ENCODE results near the genes AZU1 and MED16.

DNA sequence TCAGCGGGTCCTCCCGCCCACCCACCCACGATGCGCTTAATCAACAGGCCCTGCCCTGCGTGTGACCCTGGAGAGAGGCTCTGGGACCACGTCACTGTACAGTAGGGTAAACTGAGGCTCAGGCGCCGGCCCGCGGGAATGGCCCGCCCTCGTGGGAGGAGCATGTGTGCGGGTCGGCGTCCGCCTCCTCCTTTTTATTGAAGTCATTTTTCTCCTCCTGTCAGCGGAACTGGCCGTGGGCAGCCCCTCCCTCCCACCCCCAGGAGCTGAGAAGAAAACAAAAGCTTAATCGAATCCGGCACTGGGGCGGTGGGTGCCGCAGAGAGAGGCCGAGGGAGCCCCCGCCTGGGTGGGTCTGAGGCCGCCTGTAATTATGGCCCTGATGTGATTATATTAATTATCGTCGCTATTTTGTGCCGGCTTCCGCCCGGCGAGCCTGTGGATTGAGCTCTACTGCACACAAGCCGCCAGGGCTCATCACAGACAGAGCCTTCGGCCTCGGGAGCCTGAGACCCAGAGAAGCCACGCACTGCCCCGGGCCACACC is 7.0 kb downstream of the C2CD4C start:
- PRO-cap = unidirectional peak, plus-strand start at position 301 of the sequence

- PRO-cap = no peak
Observed at GRCh38 chr19:419161-419791, 10.3 kb upstream of the C2CD4C start.

- PRO-cap = no peak
Observed at GRCh38 chr19:491154-491749, 5.0 kb upstream of the MADCAM1 start.

DNA sequence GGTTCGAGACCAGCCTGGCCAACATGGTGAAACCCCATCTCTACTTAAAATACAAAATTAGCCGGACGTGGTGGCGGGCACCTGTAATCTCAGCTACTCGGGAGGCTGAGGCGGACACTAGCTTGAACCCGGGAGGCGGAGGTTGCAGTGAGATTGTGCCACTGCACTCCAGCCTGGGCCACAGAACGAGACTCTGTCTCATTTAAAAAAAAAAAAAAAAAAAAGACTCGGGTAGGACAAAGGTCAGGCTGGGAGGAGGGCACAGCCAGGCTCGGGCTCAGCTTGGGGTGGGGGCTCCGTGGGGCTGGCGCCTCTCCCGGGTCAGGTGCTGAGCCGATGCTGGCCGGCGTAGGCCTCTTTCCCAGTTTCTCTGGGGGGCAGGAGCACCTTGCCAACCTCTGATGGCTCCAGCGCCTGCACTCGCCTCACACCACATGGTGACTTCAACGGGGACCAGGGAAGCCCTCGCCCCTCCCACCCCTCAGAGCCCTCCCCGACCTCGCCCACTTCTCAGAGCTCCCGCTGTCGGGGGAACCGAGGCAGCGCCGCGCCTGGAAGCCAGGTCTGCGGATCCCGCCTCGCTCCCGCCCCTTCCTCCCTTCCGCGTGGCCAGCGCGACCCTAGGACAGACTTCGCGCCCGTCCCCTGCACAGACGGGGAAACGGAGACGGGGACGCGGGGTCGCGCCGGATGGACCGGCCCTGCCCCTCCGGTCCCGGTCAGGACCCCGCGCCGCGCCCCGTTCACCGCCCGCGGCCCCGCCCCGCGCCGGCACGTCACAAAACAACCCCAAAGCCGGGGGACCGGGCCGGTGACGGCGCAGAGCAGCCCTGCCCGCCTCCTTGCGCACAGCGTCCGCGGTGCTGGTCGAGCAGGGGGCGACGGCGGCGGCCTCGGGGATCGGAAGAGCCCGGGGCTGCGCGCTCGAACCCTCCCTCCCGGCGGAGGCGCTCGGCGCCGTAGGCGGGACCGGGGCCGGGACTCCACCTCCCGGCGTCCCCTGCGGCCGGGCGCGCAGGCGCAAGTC is 626 bp upstream of the CDC34 start:
- PRO-cap = bidirectional peak, plus-strand start at position 513 of the sequence, minus-strand start at position 445 of the sequence; bidirectional peak, plus-strand start outside the sequence, minus-strand start at position 961 of the sequence

DNA sequence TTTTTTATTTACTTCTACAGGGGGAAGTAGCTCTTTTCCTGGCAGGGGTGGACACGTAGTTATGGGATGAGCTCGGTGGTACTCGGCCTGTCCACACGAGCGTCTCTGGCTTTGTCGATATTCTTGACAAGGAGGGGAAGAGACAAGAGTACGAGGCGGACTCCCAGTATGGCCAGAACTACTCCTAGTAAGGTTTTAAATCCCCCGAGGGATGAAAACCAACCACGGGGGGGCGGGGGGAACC is 5.6 kb upstream of the BSG start:
- PRO-cap = no peak

DNA sequence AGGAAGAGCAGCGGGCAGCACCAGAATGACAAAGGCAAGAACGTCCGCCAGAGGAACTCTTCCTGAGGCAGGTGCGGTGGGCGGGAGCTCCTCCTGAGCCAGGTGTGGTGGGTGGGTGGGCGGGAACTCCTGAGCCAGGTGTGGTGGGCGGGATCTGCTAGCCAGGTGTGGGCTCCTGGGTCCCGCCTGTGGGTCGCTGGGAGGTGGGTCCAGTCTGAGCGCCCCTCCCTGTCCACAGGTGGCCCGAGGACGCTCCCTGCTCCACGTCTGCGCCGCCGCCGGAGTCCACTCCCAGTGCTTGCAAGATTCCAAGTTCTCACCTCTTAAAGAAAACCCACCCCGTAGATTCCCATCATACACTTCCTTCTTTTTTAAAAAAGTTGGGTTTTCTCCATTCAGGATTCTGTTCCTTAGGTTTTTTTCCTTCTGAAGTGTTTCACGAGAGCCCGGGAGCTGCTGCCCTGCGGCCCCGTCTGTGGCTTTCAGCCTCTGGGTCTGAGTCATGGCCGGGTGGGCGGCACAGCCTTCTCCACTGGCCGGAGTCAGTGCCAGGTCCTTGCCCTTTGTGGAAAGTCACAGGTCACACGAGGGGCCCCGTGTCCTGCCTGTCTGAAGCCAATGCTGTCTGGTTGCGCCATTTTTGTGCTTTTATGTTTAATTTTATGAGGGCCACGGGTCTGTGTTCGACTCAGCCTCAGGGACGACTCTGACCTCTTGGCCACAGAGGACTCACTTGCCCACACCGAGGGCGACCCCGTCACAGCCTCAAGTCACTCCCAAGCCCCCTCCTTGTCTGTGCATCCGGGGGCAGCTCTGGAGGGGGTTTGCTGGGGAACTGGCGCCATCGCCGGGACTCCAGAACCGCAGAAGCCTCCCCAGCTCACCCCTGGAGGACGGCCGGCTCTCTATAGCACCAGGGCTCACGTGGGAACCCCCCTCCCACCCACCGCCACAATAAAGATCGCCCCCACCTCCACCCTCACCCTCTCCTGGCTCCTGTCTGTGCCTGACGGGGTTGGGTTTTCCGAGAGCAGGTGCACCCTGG is 6.8 kb upstream of the HCN2 start:
- PRO-cap = no peak

DNA sequence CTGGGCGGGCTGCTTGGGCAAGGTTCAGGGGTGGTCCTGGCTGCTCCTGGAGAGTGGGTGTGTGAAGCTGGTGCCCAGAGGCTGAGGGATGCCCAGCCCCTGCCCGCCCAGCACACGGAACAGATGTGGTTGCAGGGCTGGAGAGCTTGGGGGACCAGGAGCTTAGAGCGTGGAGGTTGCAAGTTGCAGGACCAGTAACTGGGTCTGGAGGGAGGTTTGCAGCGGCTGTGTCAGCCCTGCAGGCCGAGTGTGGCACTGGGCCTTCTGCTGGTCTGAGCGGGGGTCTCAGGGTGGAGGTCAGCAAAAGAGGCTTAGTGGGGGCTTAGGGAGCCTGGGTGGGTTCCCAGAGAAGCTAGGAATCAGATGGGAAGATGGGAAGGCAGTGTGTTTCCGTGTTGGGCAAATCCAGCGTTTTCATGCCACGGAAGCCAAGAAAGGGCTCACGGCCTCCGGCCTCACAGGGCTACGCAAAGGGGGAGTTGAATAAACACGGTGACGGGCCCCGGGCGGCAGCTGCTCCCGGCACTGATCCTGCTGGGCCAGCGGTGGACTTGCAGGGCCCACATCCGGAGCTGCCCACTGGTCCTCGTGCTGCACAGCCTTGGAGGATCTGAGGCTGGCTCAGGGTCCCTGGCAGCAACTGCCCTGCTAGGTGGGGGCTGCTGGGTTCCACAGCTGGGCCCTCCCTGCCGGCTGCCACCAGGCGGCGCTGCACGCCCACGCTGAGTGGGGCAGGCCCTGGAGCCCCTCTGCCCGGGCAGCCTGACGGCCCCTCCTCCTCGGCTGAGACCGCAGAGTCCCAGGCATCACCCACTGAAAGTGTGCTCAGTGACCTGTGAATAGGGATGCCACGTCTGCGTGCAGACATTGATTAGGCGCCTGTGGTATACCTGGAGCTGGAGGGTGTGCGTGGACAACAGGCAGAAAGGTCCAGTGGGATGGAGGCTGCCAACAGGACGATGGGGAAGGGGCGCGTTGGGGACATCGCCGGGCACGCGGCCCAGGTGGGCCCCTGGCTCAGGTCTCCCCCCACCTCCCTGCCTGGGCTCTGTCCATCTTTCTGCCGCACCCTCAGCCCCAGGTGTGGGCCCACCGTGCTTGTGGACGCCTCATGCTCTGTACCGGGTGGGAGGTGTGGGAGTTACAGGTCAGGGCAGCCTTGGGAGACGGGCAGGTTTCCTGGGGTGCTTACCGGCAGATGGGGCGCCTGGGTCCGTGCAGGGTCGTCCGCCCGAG is 5.4 kb upstream of the HCN2 start:
- PRO-cap = no peak

DNA sequence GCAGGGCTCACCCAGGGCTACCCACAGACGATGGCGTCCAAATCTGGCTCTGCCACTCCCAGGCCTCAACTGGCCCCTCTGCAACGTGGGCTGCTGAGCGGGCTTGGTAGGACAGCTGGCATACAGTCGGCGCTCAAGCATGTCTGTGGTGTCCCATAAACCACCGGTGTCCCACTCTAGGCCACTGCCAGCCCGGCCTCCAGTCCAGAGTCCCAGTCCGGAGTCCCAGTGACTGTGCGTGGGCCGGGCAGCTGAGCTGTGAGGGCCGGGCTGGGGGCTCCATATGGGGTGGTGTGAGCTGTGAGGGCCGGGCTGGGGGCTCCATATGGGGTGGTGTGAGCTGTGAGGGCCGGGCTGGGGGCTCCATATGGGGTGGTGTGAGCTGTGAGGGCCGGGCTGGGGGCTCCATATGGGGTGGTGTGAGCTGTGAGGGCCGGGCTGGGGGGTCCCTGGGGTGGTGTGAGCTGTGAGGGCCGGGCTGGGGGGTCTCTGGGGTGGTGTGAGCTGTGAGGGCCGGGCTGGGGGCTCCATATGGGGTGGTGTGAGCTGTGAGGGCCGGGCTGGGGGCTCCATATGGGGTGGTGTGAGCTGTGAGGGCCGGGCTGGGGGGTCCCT is 2.4 kb downstream of the FGF22 start:
- PRO-cap = no peak

- PRO-cap = no peak
Observed at GRCh38 chr19:647947-648614, 8.4 kb downstream of the FGF22 start.

GRCh38 chr19:720556-721091 is 11.9 kb downstream of the PALM start:
- PRO-cap = no peak

- PRO-cap = no peak
Observed at GRCh38 chr19:748022-748586, 2.8 kb upstream of the MISP start.

- PRO-cap = no peak
Observed at GRCh38 chr19:827531-828079, at the start of gene AZU1. AZU1 (plus strand) TSS chr19:827837.

GRCh38 chr19:891566-892337 is 1.2 kb downstream of the MED16 start:
- PRO-cap = no peak

- PRO-cap = bidirectional peak, plus-strand start at chr19:893008, minus-strand start at chr19:892965; unidirectional peak, minus-strand start at chr19:893187; bidirectional peak, plus-strand start at chr19:893480, minus-strand start at chr19:893187; bidirectional peak, plus-strand start at chr19:893615, minus-strand start at chr19:893496
Observed at GRCh38 chr19:892598-893707, at the start of gene MED16. MED16 (minus strand) TSS chr19:893187.

DNA sequence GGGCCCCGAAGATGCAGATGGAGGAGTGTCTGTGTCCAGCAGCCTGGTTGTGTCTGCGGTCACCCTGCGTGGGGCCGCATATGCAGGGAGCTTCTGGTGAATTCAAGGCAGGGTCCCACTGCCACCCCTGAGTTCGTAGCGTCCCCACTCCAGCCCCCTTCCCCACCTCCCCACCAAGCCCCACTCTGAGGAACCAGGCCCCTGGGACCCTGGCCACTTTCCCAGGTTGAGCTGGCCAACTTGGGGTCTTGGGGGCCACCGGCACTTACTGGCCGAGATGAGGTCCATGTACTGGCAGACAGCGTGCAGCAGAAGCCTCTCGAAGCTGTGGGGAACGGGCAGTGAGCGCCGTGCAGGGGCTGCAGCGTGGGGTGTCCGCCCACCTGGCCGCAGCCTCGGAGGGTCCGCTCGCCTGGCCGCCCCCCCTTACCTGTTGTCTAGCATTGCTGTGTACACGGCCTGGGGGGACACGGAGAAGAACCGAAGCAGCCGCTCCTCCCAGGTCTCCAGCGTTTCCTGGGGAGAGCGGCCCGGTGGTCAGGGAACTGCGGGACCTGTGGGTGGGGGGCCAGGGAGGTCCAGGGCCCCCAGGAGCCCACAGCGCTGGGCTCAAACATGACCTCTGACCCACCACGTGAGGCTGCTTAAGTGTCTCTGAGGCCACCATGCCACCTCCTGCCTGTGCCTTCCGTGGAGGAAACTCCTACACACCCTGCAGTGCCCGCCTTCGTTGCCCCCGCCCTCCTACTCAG is 6.4 kb upstream of the MED16 start:
- PRO-cap = no peak

DNA sequence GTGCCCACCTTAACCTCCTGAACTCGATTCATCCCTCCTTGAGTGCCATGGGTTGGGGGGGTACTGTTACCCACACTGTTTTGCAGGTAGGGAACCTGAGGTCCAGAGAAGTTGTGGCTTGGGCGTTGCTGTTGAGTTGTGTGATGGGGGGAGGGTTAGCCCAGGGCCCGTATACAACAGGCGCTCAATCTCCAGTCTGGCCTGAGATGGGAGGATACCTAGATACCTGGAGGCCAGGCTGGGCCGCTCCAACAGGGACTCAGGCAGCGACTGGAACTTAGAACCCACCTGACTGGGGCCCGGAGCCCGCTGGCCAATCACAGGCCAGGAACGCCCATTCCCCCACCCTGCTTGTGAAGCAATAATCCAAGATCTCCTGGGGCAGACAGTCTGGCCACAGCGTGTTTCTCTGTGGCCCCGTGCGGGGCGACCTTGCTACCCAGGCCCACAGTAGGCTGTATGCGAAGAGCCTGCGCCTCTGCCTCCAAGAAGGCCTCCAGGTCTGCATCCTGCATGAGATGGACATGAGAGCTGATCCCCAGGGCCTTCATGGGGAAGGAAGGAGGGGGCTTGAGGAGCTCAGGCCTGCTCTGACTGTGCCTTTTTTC is 2.9 kb downstream of the ARID3A start:
- PRO-cap = no peak

GRCh38 chr19:944894-945267 is 19.0 kb downstream of the ARID3A start:
- PRO-cap = no peak

DNA sequence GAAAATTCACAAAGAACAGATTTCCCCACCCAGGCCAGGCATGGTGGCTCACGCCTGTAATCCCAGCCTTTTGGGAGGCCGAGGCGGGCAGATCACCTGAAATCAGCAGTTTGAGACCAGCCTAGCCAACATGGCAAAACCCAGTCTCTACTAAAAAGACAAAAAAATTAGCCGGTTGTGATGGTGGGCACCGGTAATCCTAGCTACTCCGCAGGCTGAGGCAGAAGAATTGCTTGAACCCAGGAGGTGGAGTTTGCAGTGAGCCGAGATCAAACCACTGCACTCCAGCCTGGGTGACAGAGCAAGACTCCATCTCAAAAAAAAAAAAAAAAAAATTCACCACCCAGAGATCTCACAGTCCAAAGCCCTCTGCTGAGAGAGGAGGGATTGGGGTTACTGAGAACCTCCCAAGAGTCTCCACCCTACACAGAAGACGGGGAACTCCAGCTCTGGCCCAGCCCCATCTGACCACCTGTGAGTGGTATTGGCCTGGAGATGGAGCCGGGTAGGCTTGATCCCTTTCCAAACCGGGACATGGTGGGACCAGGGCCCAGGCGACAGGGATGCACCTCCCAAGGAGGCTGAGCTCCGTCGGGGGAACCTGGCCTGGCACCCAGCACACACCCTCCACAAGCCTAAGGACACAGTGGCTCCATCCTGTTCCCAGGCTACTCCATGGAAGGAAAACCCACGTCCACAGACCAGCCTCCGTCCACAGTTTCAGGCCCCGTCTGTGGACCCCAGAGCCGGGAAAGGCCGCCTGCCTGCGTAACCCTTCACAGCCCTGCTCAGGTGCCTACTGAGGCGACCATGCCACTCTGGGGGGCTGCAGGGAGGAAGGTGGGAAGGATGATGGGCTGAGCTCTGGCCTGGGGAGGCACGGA is 2.0 kb downstream of the TMEM259 start:
- PRO-cap = no peak

GRCh38 chr19:1019623-1020370 is 1.1 kb downstream of the TMEM259 start:
- PRO-cap = no peak

- PRO-cap = no peak
Observed at GRCh38 chr19:1069047-1069536, 2.1 kb downstream of the ARHGAP45 start.

All from A673 (cell line).